Measurements from ENCODE around the genes NCK2 and CCDC138.

- PRO-cap, result no peak
Observed at GRCh38 chr2:105576428-105576796, 168.3 kb upstream of the NCK2 start.

DNA sequence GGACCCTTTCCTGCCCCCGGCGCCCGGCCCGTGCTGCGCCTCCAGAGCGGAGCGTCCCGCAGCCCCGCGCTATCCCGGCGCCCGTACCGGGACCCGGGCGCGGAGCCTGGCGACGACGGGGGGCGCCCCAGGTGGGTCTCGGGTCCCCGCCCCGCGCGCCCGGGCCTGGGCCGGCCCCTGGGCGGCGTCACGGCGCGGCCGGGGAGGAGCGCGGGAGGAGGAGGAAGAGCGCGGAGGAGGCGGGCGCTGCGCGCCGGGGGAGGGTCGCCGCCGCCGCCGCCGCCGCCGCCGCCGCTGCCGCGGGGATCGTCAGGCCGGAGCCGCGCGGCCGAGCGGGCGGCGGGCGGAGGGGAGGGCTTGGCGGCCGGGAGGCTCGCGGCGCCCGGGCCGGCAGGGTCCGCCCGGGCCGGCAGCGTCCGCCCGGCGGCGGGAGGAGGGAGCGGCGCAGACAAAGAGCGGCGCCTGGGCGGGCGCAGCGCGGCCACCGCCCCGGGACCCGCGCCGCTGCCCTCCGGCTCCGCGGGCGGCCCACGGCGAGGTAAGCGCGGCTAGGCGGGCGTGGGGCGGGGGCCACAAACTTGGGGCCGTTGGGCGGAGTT, at the start of gene NCK2:
TSS of gene NCK2 (plus strand) at position 312 of the 599 bp plus-strand sequence.
- PRO-cap, result bidirectional peak, plus-strand start at position 205 of the sequence, minus-strand start at position 140 of the sequence

- PRO-cap, result unidirectional peak, plus-strand start at chr2:105749710
Observed at GRCh38 chr2:105749285-105750068, 4.8 kb downstream of the NCK2 start.

DNA sequence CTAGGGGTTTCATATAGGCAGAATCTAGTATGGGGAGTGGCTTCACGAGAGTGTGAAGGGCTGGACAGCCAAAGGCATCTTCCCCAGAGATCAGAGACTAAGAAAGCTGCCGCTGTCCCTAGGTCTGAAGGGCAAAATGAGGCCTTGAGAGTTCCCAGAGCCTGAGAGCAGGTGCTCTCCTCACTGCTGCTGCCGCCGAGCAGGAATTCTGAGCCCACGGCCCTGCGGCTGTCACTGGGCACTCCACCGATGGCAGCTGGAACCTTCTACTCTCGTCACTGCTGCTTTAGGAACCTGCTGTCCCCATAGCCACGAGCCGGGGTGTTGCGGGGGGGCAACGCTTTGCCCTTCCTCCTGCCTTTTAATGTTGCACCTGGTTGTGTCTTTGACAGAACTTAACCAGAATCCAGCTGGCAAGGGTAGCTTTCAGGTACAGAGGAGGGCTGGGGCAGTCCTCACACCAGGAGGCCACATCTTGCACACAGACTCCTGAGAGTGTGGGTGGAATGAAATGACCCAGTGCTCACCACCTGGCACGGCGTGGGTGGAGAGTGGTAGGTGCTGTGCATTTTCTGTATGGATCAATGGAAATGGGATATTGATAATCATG, 32.3 kb downstream of the NCK2 start:
- PRO-cap, result no peak

DNA sequence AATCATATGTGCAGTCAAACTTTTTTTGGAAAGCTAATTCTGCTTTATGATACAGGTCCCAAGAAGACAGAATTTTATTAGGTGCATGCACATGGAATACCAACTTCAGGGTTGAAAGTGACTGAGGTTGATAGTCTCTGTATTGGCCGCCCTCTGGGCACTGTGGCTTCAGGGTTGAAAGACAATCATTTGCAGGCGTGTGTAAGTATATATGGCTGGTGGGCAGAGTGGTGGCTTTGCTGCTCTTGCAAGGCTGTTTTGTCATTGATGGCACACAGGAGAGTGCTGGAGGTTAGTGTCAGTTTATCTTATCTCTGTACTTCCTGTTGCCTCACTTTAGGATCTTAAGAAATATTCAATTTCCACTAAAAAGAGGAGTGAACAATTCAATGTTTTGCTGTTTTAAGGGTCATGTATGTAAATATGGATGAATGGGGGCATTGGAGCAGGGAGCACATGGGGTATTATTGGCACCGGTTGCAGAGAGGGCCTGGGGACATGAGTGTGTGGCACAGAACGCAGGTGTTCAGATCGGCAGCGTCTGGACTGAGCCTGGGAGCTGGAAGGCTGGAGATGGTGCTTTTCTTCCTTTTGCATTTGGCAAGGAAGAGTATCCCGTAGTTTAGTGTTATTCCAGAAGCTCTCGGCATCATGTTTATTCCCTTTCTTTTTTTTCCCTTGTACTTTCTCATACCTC, 51.5 kb downstream of the NCK2 start:
- PRO-cap, result no peak

GRCh38 chr2:105800137-105800716, 55.5 kb downstream of the NCK2 start:
- PRO-cap, result no peak

- PRO-cap, result no peak
Observed at GRCh38 chr2:105843894-105844556, 99.3 kb downstream of the NCK2 start.

DNA sequence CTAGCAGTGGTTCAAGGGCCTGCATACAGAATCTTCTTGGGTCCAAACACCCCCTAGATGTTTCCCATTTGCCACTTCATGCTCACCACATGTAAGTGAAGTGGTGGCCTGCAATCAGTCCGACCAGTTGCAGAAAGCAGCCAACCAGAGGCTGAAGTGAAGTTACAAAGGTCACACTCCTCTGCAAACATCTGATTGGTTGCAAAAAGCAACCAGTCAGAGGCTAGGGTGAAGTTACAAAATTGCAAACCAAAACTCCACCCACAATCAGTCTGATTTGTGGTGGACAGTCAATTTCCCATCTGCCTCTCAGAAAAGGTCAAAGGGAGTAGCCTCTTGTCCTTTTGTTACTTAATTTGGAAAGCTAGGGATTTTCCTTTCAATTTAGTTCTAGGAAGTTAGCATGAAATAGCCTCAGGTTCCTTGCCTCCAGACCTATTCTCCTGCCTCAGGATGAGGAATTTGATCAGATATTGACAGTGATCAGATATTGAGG, 56.4 kb upstream of the ECRG4 start:
- PRO-cap, result no peak

- PRO-cap, result no peak
Observed at GRCh38 chr2:106085241-106086183, 20.0 kb downstream of the ECRG4 start.

DNA sequence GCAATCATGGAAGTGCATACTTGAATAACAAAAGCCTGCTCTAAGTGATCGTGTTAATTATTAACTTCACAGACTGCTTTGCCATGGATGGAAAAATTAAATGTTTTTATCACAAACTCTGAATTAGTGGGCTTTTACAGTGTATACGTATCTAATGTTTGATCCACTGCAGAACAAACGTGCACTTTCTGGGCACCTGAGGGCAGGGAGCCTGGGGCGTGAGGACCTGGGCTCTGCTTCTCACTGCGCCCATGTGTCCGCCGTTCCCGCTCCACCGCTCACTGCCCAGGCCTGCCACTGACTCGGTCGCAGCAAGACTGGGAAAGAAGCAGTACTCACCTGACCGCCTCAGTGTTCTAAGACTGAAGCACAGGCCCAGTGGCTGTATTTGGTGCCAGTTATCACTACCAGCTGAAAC, 48.0 kb downstream of the ECRG4 start:
- PRO-cap, result no peak

GRCh38 chr2:106130102-106131149, 63.7 kb downstream of the UXS1 start:
- PRO-cap, result no peak

- PRO-cap, result no peak
Observed at GRCh38 chr2:106144620-106145148, 49.4 kb downstream of the UXS1 start.

DNA sequence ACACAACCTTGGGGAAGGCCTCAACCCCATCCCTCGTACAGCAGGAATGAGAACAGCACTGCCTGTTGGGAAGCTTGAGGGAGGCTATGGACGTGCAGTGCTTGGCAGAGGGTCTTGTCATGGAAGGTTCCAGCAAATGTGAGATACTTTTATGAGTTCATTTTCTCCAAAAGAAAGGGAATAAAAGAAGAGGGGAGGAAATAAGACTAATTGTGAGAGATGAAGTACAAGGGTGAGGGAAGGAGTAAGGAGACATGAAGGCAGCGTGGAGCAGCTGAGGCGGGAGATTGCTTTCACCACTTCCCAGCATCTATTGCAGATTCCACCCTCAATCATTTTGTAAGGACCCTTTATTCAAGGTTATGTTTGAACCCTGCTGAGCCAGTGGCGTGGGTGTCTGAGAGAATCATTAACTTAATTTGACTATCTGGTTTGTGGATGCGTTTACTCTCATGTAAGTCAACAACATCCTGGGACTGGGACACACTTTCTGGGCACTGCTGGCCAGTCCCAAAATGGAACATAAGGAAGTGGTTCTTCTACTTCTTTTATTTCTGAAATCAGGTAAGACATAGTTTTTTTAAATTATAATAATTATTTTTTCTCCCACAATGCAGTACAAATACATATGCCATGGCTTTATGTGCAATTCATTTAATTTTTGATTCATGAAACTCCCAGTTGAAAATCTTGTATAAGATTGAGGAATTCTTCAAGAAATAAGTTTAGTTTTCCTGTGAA, 86.4 kb downstream of the RGPD3 start:
- PRO-cap, result no peak

- PRO-cap, result no peak
Observed at GRCh38 chr2:107137919-107138118, 251.9 kb upstream of the ST6GAL2 start.

GRCh38 chr2:108585019-108585807, 50.9 kb downstream of the LIMS1 start:
- PRO-cap, result no peak

DNA sequence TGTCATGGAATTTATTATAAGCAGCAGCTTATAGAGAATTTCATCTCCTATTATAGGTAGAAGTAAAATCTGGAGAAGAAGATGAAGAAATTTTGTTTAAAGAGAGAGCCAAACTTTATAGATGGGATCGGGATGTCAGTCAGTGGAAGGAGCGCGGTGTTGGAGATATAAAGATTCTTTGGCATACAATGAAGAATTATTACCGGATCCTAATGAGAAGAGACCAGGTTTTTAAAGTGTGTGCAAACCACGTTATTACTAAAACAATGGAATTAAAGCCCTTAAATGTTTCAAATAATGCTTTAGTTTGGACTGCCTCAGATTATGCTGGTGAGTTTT, 4.5 kb upstream of the CCDC138 start:
- PRO-cap, result no peak

GRCh38 chr2:108786056-108786872, at the start of gene CCDC138:
CCDC138 (plus strand) TSS chr2:108786771.
- PRO-cap, result bidirectional peak, plus-strand start at chr2:108786782, minus-strand start at chr2:108786700

DNA sequence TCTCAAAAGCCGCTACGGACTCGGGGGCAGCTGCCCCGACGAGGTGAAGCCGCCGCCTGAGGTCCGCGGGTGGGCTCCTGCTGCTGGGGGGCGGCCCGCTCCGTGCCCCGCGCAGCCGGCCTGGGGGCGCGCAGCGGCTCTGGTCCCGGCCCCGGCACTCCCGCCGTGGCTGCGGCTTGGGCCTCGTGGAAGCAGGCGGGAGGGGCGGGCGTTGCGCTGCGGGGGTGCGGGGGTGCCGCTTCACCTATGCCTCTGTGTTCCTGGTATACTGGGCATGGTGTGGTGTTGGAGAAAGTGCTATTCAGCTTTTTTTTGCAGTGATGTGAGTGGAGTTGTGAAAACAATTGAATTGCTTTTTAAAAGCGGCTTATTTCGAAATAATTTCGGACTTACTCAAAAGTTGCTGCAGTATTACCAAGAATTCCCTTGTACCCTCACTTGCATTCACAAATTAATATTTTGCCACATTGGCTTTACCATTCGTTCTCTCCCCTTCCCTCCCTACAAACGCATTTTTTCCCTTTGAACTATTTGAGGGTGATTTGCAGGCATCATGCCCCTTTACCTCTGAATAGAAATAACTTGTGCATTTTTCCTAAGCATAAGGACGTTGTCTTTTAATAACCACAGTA, 418 bp downstream of the CCDC138 start:
- PRO-cap, result no peak

GRCh38 chr2:109138347-109138845, 9.4 kb downstream of the SH3RF3 start:
- PRO-cap, result no peak

GRCh38 chr2:109143435-109144355, 14.7 kb downstream of the SH3RF3 start:
- PRO-cap, result no peak

Data from sternocleidomastoid (tissue), 1 donor.